HGPS cell (cell line): Measurements from ENCODE around the genes RFX8 and IL1RL1.

DNA sequence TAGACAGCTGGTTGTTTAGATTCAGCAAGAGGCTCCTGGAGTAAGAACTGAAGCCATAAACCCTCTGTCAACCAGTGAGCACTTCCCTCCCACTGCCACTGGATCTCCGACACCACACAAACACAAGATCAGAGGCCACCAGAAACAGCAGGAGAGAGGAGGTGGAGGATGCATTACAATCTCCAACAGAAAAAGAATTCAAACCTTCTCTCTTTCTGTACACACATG lies 27.2 kb downstream of the TBC1D8 start:
- RRBS, result no CpG with 5 or more reads among the region's 1 CpG

DNA sequence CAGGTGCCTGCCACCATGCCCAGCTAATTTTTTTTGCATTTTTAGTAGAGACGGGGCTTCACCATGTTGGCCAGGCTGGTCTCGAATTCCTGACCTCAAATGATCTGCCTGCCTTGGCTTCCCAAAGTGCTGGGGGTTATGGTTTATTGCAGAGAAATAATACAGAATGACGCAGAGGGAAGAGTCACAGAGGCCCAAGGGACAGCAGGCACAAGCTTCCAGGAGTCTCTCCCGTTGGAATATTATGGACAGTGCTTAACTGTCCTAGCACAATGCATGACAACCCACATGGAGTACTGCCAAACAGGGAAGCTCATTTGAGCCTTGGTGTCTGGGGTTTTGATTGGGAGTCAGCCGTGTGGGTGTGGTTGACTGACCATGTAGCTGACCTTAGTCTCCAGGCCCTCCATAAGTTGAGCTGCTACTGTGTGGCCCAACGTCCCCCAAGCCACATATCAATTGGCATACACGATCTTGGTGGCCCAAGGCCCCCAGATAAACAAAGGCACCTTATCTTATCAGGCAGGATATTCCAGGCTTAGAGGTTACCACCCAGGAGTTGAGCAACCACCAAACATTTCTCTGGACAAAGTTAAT lies 45.4 kb upstream of the CNOT11 start:
- RRBS, result no CpG with 5 or more reads among the region's 7 CpGs

DNA sequence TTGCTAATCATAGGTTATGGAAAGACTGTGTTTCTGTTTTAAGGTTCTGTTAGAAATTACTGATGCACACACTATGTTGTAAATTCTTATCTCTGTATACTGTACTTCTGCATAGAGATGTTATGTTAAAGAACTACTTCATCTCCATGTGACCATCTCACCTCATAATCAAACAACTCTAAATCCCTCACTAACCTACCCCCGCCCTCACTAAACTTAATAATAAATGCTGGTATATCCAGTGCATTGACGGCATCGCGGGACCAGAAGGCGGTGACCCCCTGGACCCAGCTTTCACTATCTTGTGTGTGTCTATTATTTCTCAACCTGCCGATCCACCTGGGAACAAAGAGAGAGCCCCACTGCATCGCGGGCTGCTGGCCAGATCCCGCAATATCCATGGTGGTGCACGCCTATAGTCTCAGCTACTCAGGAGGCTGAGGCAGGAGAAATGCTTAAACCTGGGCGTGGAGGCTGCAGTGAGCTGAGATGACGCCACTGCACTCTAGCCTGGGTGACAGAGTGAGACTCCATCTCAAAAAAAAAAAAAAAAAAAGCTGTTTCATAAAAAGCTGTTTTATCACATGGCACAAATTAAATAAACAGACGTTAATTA lies 7.9 kb upstream of the CNOT11 start:
- RRBS, result no CpG with 5 or more reads among the region's 13 CpGs

DNA sequence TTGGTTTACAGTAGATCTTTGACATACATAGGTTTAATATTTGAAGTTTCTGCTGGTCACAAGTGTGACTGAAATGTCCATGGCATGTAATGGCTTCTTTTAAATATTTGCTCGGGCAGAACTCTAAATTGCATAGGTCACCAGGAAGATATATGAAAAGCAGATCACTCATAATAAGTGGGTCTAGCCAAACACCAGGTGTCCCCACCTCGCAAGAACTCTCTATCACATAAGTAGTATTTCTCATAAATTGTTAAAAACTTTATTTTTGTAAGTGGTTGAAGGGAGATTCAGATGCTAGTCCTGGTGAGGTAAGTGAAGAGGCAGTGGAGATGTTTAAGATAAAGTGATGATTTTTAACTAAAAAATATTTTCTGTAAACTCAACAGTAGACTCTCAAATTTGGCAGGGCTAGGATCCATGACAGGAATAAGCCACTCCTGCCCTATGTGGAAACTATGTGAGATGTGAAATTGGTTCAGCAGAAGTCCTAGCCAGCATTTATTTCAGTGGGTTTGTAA lies 11.1 kb downstream of the CNOT11 start:
- RRBS, result no CpG with 5 or more reads among the region's 2 CpGs

GRCh38 chr2:101268744-101269995 lies 16.5 kb downstream of the CNOT11 start:
- RRBS, result no CpG with 5 or more reads among the region's 10 CpGs

DNA sequence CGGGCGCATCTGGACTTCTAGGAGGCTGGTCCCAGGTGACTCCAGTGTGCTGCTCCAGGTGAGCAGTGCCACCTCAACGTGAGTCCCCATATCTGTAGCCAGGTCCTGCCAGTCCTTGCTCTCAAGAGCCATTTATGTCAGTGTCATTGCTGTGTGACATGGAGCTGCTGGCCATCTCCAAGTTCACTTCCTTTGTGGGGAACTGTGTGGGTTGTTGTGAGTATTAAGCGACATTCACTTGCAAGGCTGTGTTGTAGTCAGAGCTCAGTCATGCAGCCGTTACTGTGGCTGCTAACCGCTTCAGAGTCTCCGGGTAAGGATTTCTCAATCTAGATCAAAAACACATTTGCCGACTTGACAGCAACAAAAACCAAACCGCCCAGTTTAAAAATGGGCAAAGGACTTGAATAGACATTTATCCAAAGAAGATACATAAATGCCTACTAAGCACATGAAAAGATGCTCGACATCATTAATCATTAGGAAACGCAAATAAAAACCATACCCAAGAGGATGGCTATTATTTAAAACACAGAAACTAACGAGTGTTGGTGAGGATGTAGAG lies at the start of gene RFX8:
Gene RFX8 (minus strand): TSS at position 196 of the 565 bp plus-strand sequence.
- RRBS, result no CpG with 5 or more reads among the region's 12 CpGs

- RRBS, result no CpG with 5 or more reads among the region's 8 CpGs
These were observed 75.2 kb downstream of the MAP4K4 start for GRCh38 chr2:101772500-101773409.

DNA sequence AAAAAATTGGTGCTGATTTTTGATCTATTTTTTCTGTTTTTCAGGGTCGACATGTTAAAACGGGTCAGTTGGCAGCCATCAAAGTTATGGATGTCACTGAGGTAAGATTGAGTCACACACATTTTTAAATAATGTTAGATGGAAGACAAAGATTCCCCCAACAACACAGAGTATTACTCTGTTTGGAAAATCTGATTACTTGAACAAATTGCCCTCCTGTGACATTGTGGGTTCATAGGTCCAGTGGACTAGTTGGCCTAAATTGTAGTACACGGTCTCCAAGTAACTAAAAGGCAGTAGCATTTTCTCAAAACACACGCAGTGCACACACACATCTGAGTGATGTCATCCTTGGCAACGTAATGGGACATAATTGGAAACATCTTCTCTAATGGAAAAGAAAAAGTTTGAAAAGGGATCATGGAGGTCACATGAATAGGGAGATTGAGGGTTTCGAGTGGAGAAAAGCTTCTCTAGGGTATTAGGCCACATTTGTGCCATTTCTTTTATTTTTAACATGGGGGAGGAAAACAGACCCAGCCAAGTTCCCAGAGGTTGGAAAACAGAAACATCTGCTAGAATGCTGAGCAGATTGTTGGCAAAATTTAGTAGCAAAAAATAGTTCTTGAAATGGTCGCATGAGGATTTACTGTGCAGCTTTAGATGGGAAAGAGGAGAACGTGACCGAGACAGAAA lies 93.3 kb downstream of the MAP4K4 start:
- RRBS, result no CpG with 5 or more reads among the region's 9 CpGs

- RRBS, result no CpG with 5 or more reads among the region's 5 CpGs
These were observed 136.9 kb upstream of the IL1R2 start for GRCh38 chr2:101854726-101855446.

- RRBS, result no CpG with 5 or more reads among the region's 7 CpGs
These were observed 115.8 kb upstream of the IL1R2 start for GRCh38 chr2:101875772-101876521.

GRCh38 chr2:101893432-101894391 lies 98.0 kb upstream of the IL1R2 start:
- RRBS, result no CpG with 5 or more reads among the region's 11 CpGs

DNA sequence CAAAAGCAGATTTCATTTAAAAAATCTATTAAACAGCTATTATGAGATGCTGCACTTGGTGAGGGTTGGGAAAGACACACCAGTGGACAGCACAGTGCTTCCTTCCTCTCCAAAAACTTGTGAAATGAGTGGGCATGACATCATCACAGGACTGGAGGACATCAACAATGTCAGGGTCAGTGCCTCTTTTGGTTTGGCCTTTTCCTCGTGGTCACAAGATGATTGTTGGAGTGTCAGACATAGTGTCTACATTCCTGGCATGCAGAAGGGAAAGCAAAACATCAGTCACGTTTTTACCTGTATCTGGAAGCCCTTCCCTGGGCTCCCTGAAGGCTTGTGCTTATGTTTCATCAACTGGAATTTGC lies 49.6 kb downstream of the IL1R2 start:
- RRBS, result no CpG with 5 or more reads among the region's 2 CpGs

GRCh38 chr2:102065653-102066394 lies 74.1 kb downstream of the IL1R2 start:
- RRBS, result no CpG with 5 or more reads among the region's 13 CpGs

DNA sequence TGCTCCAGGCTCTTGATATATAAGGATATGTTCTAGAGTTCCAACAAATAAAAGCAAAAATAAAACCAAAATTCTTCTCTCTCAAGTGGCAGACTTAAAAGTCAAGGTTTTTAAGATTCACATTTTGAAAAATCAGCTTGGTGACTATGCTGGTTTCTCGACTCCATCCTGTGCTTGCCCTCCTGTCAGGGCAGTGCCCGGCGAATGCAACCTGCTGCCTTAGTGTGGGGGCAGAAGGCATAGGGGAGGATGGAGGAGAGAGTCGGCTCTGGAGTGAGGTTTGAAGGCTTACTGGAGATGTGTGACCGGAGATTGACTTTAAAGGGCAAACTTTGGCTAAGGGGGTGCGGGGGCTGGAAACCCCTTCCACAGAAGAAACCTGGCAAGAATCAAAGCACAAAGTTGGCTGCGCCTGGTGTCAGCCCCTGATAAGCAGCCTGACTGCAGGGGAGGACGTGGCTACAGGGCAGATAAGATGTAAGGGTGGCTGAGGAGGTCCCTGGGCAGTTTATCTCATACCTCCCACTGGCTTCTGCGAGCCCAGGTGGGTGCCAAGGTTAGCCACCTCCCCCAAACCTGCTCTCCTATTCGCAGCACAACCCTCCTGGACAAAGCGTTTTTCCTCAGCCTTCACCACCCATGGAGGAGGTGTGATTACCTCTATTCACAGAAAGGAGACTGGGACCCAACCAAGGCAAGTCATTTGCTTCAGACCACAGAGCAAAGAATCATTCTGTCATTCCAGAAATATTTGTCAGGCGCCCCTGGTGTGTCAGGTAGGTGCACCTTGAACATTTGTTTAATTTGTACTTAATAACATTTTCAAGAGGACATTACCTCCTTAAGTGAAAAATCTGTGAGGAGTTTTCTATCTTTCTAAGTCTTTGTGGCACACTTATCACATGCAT lies 73.3 kb upstream of the IL1R1 start:
- RRBS, result 98% methylated on average over 2 of the region's 12 CpGs

- RRBS, result no CpG with 5 or more reads among the region's 9 CpGs
These were observed 72.3 kb upstream of the IL1R1 start for GRCh38 chr2:102069947-102070865.

- RRBS, result no CpG with 5 or more reads among the region's 14 CpGs
These were observed 31.9 kb upstream of the IL1R1 start for GRCh38 chr2:102110476-102111142.

DNA sequence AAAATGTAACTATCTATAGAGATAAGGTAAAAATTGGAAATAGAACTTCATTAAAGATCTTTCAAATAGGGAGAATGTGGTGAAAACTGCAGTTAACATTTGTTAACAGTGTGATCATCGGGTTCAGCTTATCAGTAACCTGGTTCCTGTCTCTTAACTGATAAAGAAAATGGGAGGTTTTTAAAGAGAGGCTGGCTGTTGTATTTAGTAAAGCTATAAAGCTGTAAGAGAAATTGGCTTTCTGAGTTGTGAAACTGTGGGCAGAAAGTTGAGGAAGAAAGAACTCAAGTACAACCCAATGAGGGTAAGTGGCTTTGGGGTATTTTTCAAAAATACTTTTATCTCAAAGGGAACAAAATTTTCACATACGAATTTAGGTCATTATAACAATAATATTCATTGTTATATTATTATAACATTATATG lies at the start of gene IL1RL1:
Gene IL1RL1 (plus strand): TSS at position 244 of the 425 bp plus-strand sequence.
- RRBS, result no CpG with 5 or more reads among the region's 2 CpGs

DNA sequence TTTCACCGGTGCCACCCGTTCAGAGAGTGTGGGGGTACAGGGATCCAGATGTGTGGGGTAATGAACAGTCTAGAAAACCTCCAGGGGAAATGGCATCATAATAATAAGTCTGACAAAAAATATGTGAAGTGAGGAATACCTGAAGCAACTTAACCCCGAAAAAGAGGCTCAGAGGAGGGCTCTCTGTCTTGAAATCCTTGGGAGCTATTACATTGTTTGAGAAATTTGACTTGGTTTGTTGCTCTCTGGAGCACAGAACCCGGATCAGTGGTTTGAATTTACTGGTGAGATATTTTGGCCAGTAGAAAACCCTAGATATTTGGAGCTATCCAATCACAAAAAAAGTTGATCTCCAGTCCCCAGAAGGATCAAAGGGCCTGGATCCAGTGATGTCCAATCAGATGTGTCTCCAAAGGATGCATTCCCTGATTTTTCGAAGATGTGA lies 20.7 kb downstream of the IL18RAP start:
- RRBS, result no CpG with 5 or more reads among the region's 5 CpGs

- RRBS, result no CpG with 5 or more reads among the region's 15 CpGs
These were observed 837 bp upstream of the SLC9A2 start for GRCh38 chr2:102618468-102618964.